ENCODE measurements around a stretch of chr7.

DNA sequence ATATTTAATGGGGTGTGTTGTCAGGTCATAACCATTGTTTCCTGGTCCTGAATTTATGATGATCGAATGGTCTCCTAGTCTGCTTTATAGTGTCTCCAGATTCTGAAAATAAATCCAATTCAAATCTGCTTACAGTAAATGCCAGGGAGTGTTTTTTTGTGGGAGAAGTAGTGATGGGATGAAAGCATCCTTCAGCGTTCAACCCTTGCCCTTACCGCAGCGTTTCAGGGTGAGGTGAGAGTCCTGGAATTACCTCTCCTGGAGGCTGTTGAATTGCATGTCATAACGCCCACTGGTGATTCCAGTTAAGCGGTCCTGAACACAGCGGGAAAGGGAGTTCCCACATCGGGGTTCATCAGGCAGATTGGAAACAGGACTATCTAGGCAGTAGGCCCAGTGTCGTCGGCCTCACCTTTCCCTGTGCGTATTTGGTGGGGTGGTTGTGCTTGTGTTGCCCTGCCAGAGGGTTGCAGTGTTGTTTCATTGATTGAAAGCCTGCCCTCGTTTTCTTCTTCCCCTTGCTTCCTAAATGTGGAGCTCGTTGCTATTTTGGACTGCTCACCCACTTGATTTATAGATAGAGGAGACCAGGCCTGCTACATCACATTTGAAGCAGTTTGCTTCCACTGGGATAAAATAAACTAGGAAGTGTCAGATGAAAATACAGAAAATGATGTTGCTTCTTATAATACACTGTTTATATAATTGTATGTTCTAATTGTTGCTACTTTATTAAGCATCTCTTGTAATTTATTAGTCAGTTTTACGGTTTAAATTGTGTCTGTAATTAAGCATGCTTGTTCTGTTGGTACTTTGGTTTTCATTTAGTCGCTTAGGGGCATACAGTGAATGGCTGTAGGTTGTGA, 10.6 kb upstream of the SUN1 start:
- PRO-cap = no peak

- PRO-cap = no peak
These were observed 3.2 kb upstream of the SUN1 start for GRCh38 chr7:828977-829492.

- PRO-cap = no peak
These were observed 1.2 kb downstream of the SUN1 start for GRCh38 chr7:833282-834107.

DNA sequence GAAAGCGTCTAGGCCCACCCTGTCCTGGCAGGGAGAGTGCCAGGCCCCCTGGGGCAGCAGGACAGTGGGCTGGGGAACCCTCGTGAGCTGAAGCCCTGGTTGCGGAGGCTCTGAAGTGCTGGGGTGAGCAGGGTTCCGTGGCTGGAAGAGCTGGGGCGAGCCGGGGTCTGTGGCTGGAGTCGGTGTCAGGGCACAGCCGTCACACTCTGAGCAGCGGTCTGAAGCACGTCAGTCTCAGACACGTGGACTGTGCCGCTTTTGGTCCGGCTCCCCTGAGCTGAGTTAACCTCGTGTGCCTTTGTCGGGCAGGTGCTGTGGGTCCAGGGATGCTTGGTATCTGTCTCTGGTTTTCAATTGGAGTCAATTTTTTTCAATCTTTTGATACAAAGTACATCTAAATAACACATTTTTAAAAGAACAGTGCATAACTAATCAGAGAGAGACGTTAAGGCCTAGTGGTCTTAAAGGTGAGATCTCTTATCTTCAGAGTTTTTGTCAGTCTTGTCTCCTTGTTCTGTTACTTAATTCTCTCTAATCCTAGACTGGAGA, 4.9 kb downstream of the SUN1 start:
- PRO-cap = no peak

- PRO-cap = no peak
These were observed 13.9 kb downstream of the GET4 start for GRCh38 chr7:890170-890727.

- PRO-cap = no peak
These were observed 31.2 kb downstream of the GET4 start for GRCh38 chr7:907298-908216.

DNA sequence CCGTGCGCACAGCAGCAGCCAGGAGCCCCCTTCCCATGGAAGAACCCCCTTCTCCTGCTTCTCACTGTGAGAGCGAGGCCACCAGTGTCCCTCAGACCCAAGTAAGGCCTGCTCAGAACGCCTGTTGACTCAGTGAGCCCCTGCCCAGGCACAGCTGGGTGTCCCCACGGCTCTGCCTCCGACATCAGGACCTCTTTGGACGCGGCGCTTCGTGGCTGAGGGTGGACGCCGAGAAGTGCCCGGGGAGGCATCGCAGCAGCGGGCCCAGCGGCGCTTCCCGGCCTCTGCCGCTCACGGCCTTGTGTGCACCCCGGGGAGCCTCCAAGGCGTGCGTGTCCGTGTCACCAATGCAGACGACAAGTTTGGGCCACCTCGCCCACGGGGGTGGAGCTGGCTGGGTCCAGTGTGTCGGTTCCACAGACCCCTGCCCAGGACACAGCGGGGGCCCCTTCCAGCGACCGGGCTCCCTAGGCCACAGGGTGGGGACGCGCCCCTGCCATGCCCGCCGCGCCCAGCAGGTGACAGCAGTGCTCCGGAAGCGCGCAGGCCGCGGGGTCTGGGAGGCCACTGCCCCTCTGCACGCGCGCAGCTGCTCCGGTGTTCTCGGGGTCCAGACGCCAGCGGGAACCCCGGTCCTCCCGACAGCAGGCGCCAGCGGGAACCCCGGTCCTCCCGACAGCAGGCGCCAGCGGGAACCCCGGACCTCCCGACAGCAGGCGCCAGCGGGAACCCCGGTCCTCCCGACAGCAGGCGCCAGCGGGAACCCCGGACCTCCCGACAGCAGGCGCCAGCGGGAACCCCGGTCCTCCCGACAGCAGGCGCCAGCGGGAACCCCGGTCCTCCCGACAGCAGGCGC, 32.4 kb downstream of the GET4 start:
- PRO-cap = unidirectional peak, plus-strand start at position 545 of the sequence

DNA sequence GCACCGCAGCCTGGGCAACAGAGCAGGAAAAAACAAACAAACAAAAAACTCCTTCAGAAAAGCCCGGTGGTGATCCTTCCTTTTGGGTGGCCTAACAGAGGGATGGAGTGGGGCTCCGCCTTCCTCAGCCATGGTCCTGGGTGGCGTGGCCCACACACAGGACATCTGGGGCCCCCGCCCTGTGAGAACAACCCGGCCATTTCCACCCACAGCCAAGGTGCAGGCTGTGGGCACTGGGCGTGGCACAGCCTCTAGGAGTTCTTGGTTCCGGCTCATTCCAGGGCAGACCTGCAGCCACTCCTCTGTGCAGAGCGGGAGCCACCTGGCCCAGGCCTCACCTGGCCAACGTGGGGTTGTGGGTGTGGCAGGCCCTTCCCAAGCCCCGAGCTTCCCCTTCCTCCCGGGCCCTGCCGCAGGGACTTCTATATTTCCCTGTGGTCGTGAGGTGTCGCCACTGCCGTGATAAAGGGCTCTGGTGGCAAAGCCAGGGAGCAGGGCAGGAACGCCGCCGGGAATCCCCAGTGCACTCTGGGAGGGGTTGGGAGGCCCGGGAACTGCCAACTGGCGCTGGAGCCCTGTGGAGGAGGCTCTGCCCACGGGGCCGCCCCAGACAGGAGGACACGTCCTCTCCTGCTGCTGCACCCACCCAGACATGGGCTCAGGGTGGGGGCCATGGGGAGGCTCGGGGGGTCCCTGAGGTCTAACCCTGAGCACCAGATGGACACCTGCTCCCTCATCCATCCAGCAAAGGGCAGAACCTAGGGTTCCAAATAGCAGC, 37.7 kb downstream of the GET4 start:
- PRO-cap = no peak

DNA sequence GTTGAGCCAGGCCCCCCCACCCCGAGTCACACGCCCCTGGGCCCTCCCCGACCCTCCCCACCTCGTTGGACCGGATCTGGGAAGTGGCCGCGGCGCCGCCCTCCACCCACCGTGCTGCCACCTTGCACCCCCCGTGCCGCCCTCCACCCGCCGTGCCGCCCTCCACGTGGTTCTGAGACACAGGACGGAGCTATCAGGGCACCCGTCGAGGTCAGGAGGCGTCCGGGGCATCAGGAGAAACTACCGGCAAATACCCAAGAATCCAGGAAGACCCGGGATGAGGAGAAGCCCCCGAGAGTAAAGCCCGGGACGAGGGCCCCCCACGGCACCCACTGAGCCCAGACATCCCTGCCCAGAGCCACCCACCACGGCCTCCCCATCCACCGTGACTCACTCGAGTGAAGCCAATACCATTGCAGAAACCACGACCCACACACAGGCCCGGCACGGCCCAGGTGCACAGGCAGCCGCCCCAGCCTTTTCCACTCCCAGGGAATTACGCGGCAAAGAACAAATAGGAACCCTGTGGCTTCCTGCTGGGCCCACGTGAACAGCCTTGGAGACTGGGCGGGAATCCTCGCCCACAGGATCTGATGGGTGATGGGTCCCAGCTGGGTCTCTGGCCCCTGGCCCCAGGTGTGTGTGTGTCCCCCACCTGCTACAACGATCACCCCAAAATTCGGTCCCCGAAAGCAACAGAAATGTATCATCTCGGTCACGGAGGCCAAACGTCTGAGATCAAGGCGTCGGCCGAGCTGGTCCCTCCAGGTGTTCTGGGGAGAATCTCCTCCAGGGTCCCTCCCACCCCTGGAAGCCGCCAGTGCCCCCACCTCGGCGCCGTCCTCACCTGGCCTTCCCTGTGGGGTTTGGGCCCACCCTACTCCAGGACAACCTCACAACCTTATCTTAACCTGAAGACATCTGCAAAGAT, 33.8 kb downstream of the ADAP1 start:
- PRO-cap = no peak

DNA sequence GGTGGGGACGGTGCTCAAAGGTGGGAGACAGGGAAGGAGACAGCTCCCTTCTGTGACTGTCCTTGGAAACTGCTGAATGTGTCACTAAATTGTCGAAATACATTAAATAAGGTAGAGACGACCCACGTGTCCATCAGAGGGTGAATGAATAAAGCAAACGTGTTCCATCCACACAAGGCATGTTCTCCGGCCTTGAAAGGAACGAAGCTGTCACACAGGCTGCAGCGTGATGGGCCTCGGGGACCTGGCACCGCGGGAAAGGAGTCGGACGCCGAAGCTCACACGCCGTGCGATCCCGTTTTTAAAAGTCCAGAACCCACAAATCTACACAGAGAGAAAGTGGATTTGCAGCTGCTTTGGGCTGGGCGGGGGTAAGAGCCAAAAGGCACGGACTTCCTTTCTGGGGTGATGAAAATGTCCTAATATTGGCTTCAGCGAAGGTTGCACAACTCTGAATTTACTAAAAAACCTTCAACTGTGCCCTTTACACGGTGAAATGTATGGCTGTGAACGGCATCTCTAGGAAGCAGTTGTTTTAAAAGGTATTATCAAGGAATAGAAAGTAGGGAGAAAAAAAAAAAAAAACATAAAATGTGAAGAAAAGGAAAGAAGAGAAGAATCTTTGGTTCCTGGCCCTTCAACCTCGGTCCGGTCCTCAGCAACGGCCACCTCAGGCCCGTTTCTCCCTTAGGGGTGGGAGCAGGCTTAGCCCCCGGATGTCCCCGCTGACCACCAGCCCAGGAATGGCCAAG, 23.1 kb downstream of the ADAP1 start:
- PRO-cap = no peak

GRCh38 chr7:944945-945419, 9.5 kb downstream of the ADAP1 start:
- PRO-cap = no peak

DNA sequence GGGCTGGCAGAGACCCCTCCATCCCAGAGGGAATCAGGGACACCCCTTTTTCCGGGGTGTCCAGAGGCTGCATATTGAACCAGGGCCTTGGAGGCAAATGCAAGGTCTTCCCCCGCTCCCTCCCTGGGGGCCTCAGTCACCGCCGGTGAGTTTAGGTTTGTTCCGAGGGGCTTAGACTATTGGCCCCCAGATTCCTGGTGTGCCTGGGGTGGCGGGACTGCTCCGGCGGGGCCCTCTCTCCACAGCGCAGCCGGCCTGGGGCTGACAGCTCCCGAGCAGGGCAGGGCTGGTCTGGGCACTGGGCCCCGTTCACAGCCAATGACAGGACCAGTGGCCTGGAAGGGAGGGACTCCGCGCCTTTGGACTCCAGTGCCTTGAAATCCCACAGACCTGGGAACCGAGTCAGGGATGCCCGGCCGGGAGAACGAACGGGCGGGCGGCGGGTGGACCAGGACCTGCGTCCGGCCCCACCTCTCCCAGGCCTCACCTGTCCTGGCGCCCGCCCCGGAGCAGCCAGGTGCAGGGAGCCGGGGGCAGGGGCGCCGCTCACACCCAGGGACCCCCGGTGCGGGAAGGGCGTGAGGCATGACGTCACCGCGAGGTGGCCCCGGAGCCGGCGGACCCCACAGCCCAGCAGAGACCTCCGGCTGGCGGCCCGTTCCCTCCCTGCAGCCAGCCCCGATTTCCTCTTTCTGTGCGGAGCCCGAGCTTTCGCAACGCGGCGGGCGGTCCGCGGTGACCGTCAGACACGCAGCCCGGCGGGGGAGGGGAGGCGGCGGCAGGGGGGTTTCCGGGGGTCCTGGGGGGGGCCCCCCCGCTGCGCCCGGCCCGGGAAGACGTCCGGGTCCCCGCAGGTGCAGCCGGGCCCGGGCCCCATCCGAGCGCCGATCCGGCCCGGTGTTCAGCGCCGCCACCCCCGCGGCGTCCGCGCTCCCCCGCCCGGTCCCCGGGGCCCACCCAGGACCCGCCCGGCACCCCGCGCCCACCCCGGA, 816 bp downstream of the ADAP1 start:
- PRO-cap = bidirectional peak, plus-strand start at position 405 of the sequence, minus-strand start at position 257 of the sequence; bidirectional peak, plus-strand start at position 716 of the sequence, minus-strand start at position 668 of the sequence

- PRO-cap = no peak
These were observed 10.4 kb upstream of the ADAP1 start for GRCh38 chr7:964740-965470.

- PRO-cap = no peak
These were observed 1.7 kb upstream of the COX19 start for GRCh38 chr7:976964-977488.

GRCh38 chr7:999613-1000328, 16.8 kb downstream of the CYP2W1 start:
- PRO-cap = unidirectional peak, plus-strand start at chr7:1000092

DNA sequence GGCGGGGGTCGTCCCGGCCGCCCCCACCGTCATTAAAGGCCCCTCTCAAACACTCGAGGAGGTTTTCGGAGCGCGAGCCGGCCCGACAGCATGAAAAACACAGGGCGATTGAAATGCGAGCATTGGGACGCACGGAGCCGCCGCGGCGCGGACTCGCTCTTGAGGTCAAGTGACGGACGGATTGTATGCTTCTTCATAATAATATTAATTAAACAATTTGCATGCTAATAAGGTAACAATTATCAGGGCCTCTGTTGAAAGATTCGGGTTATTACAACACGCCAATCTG, 2.3 kb upstream of the UNCX start:
- PRO-cap = no peak

DNA sequence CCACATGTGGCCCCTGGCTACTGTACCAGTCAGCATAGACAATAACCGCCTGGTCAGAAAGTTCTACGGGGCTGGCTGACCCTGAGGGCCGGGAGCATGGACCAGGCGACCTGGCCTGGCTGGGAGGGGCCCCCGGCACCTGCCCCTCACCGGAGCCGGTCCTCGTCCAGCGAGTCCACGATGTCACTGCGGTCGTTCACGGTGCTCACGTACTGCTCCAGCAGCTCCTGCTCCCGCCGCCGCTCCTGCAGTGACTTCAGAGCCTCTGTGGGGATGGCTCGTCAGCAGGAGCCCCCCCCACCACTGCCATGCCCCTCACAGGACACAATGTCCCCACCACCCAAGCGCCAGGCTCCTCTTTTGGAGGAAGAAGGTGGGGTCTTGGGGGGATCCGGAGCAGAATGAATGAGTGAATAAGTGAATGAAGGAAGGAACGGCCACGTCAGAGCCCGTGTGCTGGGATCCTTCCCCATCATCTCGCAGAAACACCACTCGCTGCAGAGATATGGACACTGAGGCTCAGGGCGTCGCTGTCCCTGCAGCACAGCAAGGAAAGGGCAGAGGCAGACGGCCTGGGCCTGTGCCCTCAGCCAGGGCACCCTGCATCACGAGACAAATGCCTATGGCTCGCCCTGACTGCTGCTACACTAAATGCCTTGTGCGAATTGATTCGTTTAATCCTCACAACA, 22.5 kb downstream of the MICALL2 start:
- PRO-cap = no peak

DNA sequence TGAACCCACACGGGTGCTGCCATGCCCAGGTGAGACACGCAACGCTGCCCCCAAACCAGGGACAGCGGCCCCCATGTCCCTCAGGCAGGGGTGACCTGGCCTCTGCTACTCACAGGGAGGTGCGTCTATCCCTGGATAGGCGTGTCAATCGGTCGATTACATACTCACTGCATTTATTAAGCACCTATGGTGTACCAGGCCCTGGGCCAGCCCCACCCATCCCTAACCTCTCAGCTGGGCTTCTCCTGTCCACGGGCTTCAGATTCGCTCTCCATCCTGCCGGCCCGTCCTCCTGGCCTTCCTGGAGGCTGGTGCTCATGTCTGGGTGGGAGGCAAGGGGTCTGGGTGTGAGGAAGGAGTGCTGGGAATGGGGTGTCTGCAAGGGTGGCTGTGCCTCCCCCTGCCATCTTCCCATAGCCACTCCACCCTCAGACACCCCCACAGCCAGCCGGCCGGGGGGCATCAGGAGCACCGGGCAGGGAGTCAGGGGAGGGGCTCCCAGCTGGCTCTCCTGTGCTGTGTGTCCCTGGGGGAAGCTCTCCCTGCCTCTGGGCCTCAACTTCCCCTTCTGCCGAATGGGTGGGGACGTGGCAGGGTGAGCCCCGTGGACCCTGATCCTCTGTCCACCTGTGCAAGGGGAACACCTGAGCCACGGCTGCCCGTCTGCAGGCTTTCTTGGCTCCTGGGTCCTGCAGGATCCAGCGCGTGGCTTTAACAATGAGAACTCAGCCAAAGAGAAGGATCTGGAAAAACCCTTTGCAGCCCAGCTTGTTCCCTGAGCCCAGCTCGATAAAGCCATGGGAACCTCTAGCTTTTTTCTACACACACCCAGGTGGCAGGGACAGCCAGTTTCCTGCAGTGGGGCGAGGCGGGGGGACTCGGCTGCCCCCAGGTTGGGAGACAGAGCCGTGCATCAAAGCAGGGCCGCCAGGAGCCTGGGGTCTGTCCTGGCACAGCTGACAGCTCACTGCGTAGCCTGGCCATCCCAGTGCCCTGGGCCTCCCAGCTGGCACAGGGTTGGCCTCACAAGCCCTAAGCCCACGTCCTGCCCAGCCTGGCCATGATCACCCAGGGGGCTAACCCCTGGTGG, 18.6 kb downstream of the MICALL2 start:
- PRO-cap = no peak

- PRO-cap = bidirectional peak, plus-strand start at chr7:1538293, minus-strand start at chr7:1538011
These were observed 7.7 kb downstream of the MAFK start for GRCh38 chr7:1537867-1538978.

DNA sequence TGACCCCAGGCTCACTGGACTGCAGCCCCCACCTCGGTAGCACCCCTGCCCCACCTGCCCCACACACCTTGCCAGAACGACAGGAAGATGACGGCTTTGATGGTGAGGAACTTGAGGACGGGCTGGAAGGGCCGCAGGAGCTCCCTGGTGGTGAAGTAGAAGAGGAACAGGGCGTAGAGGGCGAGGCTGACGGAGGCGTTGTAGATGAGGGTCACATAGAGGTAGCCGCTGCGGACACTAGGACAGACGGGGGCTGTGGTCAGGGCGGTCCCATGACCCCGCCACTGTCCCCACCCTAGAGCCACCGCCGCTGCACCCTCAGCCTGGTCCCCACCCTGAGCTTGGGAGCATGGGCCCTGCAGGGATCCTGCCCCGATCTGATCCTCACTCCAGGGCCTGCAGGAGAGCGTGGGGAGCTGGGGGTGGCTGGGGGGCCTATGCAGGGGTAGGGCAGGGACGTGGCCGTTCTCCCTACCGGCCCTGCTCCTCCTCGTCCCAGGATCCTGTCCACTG, 7.5 kb downstream of the TMEM184A start:
- PRO-cap = no peak